ENCODE data around the gene ARHGAP17.

DNA sequence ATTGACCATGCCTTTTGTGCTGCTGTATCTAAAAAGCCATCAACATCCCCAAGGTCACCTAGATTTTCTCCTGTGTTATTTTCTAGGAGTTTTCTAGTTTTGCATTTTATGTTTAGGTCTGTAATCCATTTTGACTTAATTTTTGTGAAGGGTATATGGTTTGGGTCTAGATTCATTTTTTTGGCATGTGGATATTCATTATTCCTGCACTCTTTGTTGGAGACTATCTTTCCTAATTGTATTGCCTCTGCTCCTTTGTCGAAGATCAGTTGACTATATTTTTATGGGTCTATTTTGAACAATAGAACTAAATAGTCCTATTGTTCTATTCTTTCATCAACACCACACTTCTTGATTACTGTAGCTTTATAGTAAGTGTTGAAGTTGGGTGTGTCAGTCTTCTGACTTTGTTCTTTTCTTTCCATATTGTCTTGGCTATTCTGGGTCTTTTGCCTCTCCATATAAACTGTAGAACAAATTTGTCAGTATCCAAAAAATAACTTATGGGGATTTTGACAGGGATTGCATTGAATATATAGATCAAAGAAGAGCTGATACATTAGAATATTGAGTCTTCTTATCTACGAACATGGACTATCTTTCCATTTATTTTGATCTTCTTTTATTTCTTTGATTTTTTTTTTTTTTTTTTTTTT lies 35.8 kb upstream of the CDR2 start:
- RRBS = no CpG with 5 or more reads among the region's 2 CpGs

- RRBS = no CpG with 5 or more reads among the region's 10 CpGs
Measured at GRCh38 chr16:23068591-23069020, 80.6 kb downstream of the USP31 start.

- RRBS = no CpG with 5 or more reads among the region's 4 CpGs
Measured at GRCh38 chr16:23092748-23093287, 56.4 kb downstream of the USP31 start.

GRCh38 chr16:23119507-23120077 lies 29.7 kb downstream of the USP31 start:
- RRBS = no CpG with 5 or more reads among the region's 3 CpGs

DNA sequence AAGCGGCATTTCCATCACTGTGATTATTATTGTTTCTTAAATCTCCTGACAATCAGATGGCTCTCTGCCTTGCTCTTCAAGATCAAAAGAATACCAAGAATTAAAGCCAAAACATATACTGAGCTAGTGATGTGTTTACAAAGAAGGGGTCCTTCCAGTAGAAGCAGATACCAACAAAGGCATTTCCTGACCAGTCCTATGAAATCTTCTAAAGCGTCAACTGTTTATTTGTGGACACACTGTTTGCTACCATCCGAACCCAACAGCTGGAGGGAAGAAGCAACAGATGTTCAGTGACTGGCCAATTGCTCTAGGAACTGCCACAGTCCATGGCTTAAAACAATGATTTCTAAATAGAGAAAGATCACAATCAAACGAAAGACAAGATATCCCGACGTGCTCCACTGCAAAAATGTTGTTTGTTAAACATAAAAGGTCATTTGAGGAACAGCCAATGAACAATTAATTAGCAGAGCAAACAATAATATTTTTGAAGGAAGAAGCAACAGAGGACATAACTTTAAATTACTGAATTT lies 17.4 kb downstream of the USP31 start:
- RRBS = no CpG with 5 or more reads among the region's 6 CpGs

DNA sequence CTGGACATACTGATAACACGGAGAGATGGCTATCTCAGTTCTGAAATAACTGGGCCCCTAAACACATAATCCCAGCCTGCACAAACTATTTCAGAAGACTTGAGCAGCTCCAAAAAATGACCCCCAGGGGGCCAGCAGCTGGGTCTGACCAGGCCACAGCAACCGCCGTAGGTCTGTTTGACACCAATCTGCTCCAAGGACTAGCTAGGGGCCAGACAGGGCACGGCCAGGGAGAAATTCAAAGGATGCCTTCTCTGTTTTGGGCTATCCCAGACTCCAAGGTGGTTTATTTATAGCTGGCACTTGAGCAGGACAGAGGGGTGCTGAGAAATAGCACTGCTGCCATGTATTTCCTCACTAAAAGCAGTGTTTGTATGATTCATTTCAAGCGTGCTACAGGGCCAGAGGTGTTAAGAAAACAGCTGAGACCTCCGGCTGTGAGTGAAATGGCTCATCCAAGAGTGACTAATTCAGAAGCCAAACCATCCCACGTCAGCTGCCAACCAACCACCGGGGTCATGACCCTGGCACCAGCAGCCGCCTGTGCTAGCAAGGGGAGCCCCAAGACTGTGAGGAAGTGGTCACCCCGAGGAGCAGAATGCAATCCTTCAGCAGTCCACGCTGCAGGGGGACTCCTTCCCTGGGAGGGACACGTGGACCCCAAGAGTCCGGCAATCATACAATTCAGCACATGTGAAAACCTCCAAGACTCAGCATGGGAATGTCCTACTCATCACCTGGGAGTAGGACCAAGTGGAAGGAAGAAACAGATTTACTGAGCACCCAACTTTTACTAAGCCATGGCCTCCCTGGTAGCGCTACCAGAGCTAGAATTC lies 5.6 kb downstream of the GGA2 start:
- RRBS = 10% methylated on average over 3 of the region's 14 CpGs

GRCh38 chr16:23563228-23563982 lies 5.9 kb downstream of the UBFD1 start:
- RRBS = no CpG with 5 or more reads among the region's 12 CpGs

- RRBS = no CpG with 5 or more reads among the region's 10 CpGs
Measured at GRCh38 chr16:23570664-23571676, 13.4 kb downstream of the UBFD1 start.

GRCh38 chr16:23640583-23640908 lies 564 bp downstream of the PALB2 start:
- RRBS = no CpG with 5 or more reads among the region's 7 CpGs

DNA sequence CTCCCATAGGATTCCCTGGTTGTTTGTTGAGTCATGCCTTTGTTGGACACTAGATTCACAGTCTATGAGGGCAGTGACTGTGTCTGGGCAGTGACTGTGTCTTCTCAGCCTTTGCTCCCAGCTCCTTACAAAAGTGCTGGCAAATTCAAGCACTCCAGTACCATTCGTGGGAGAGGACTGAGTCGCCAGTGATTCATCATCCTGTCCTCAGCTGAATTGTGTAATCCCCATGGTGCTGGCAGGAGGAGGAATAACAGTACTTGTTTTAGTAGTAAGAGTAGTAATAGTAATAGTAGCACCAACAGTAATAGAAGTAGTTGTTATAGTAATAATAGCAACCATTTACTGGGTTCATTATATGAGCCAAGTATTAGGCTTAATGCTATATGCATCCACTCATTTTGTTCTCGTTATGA lies 59.9 kb upstream of the TNRC6A start:
- RRBS = no CpG with 5 or more reads among the region's 3 CpGs

DNA sequence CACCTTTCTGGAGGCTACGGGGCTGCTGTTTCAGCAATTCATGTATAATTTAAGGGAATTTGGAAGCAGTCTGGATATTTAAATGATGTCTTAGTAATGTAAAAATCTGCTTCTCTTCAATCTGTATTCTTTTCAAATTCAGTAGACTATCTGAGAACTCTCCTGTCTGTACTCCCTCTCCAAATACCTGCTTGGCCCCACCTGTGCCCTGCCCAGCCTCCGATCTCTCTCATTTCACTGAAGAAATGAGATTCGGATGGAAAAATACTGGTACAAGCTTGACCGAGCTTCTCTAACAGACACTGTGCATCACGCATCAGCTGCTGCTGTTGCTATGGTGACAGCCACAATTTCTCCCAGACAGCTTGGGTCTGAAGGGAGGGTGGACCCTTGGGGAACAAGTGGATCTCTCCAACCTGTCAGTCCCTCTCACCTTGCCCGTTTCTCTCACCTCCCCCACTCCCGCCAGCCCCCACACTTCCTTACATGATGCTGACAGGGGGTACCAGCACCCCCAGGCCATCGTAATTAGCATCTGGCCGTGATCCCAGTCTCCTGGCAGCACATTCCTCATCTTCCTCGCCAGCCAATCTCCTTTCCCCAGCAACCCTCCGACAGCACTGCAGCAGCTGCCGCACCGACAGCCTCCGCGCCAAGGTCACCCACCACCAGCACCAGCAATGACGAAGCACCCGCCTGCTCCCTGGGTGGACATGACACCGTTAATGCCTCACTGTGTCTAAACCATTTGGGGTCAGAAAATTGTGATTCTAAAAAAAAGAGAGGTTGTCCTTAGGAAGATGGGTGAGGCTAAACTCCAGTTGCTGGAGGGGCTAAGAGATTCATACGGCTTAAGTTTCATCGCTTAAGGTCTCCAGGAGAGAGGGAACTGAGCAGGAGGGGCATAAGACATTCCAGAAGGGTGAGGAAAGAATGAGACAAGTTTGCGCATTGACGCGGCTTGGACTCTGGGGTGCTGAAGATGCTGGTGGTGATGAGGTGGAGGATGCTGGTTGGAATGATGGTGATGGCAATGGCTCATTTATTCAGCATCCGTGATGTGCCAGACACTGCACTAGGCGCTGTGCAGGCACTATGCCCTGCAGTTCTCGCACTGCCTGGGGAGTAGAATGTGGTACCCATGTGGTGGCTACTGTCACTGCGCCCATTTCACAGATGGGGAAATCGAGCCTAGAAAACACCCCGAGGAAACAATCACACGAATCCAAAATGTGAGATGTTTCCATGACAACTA lies 58.6 kb upstream of the TNRC6A start:
- RRBS = no CpG with 5 or more reads among the region's 30 CpGs

DNA sequence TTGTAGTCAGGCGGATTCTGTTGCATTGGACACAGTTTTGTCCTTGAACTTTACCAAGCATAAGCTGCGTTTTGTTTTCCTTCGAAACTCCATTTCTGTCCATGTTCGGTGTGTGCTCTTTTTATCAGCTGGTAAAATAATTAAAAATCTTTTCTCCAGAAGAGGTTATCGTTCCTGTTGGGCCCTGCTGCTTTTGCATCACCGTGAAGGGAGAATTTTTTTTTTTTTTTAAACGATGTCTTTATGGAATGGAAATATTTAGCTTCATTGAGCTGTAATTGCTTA lies 1.3 kb downstream of the TNRC6A start:
- RRBS = no CpG with 5 or more reads among the region's 7 CpGs

DNA sequence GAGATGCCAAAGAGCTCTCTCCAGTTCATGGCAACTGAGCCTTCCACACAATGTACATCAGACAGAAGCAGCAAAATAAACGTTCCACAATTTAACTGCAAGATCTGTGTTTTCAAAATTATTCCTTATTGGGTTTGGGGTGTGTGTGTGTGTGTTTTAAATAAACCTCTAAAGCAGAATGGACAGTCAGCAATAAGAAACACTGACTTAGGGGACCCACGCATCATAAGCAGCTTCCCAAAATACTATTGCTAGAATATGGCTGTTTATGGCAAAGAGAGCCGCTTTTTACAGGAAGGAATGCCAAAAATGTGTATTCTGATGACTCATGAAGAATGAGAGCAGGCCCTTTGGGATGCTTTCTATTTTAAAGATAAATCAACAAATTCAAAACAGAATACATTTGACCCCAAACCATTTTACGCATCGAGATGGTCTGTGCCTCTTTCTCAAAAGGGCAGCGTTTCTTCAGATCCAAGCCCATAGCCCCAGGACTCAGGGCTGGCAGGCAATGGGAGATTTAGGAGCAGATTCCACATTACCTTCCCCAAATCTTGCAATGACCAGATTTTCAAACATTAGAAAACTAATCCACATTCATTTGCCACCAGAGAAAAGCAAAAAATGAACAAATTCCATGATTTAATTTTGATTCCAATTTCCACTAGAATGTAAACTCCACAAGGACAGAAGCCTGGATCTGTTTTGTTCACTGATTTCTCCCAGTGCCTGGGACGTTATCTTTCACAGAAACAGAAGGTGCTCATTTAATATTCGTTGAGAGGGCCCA lies 37.4 kb downstream of the ARHGAP17 start:
- RRBS = no CpG with 5 or more reads among the region's 8 CpGs

DNA sequence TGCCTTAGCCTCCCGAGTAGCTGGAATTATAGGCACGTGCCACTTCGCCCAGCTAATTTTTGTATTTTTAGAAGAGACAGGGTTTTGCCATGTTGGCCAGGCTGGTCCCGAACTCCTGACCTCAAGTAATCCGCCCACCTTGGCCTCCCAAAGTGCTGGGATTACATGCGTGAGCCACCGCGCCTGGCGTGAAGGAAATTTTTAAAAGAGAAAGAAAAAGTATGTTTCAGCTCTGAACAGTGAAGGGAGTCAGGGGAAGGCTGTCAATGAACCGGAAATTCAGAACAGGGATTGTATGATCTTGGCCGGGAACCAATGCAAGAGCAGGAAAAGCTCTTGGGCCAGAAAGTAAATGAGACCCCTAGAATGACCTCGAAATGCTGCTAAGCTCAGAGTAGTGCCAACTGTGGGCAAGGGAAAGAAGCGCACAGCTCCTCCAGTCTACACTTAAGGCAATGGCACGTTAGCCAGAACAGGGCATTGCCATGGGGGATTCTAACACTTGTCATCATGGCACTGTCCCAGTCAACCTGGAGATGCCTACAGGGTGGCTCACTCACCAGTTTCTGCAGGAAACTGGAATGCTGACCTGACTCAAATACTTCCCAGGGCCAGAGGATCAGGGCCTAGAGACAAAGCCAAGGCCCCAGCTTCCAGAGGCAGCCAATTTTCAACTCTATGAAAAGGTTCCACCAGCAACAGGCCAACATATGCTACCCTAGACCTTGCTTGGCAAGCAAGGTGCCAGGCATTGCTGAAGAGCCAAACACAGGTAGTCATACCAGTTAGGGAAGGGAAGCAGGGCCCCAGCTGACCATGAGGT lies 35.1 kb downstream of the ARHGAP17 start:
- RRBS = no CpG with 5 or more reads among the region's 14 CpGs

DNA sequence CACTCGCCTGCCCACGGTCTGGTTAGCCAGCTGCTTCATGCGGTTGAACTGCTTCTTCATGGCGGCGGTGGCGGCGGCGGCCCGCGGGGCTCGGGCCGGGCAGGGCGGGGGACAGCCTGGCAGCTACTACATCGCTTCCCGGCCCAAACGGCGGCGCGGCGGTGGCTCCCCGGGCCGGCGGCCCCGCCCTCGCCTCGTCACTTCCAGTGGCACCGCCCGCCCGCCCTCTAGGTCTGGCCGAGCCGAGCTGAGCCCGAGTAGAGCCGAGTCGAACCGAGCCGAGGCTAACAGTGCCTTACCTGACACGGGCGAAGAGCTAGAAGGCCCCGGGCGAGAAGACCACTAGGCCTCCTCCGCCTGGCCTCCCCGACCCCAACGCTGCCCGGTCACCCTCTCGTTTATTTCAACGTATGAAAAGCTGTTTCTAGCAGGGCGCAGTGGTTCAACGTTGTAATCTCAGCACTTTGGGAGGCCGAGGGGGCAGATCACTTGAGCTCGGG lies at the start of gene ARHGAP17:
TSS of gene ARHGAP17 (minus strand) at position 168 of the 500 bp plus-strand sequence.
- RRBS = 1% methylated on average over 10 of the region's 50 CpGs

- RRBS = no CpG with 5 or more reads among the region's 8 CpGs
Measured at GRCh38 chr16:25051841-25052349, 36.7 kb upstream of the ARHGAP17 start.

- RRBS = no CpG with 5 or more reads among the region's 5 CpGs
Measured at GRCh38 chr16:25052409-25053027, 37.3 kb upstream of the ARHGAP17 start.

DNA sequence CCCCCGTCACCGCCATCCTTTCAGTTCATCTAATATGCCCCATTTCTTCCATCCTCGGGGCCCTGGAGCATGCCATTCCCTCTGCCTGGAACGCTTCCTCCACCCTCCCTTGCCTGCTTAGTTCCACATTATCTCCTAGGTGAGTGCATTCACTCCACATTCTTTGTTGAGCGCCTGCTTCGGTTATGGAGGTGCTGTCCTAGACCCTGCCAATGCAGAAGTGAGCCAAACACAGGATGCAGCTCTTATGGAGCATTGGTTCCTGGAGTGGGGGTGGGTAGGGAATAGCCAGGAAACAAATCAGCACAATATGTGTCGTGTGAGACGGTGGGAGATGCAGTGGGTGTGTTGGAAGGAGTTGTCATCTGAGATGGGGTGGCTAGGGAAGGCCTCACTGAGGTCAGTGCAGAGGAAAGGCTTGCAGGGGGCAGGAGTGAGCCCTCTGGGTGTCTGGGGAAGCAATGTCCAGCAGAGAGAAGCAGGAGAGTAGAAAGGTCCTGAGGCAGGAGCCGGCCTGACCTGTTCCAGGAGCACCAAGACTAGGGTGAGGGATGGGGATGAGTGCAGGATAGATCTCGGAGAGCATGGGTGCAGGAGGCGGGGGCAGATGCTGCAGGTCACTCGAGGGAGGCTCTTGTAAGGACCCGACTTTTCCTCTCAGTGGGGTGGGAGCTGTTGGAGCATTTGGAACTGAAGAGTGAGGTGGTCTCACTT lies 6.9 kb downstream of the LCMT1 start:
- RRBS = no CpG with 5 or more reads among the region's 13 CpGs

GRCh38 chr16:27169480-27170154 lies 33.7 kb upstream of the KDM8 start:
- RRBS = no CpG with 5 or more reads among the region's 7 CpGs

DNA sequence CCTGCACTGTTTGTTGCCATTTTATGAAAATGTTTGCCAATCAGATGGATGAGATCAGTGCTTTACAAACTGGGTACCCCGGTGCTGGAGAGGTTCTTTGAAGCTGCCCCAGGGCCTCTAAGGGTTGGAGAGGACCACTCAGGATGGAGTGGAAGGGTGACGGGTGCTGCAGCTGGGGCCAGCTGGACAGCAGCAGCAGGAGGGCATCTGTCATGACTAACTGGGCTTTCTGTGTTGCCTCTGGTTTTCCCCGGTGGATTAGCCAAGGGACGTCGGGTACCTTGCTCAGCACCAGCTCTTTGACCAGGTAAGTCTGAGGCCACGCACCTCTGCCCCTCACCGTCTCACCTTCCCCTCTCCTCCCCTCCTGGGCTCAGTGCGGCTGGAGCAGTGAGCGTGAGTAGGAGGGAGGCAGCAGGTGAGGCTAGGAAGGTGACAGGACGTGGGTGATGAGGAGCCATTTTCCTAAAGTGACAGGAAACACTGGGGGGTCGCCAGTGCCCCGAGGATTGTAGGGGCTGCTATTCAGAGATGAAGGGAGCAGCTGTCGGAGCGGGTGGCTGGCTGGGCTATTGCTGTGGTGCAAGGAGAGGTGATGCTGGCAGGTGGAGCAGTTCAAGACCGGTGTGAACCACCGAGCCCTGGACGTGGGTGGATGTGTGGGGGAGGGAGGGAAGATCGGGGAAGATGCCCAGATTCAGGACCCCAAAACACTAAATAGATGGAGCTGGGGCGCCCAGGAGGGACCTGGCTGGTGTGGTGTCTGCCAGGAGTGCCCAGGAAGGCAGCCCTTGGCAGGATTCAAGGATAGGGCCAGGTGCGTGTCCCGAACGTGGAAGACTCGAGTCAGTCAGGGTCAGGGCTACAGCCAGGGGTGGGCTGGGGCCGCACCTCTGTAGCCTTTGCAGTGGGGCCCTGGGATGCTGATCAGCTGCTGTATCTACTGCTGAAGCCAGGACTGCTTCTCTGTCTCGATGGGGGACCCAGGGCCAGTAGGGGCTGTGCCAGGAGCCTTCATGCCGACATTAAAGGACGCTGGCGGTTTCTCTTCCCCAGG lies 12.7 kb downstream of the KDM8 start:
- RRBS = no CpG with 5 or more reads among the region's 28 CpGs